ENCODE results near the genes CCDC160, ETDC and MMGT1.

DNA sequence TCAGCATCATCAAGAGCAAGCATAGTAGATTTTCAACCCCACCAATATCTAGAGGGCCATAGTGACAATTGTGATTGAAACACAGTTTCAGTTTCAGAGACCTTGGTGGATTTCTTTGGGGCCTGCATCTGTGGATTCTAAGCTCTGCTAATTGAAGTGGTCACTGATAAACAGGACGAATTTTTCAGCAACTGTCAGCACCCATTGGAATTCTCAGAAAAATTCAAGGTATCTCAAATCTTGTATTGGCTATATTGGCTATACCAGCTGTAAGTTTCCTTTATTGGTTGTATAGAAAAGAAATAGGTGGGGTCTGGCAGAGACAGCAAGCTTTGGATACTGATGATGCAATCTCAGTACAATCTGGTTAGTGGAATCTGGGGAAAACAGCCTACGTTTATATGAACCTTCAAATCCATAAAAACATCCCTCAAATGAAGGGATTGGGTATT, 76.3 kb upstream of the MBNL3 start:
- RAMPAGE, long total RNA = no peak
- RRBS = no CpG with 5 or more reads among the region's 2 CpGs

DNA sequence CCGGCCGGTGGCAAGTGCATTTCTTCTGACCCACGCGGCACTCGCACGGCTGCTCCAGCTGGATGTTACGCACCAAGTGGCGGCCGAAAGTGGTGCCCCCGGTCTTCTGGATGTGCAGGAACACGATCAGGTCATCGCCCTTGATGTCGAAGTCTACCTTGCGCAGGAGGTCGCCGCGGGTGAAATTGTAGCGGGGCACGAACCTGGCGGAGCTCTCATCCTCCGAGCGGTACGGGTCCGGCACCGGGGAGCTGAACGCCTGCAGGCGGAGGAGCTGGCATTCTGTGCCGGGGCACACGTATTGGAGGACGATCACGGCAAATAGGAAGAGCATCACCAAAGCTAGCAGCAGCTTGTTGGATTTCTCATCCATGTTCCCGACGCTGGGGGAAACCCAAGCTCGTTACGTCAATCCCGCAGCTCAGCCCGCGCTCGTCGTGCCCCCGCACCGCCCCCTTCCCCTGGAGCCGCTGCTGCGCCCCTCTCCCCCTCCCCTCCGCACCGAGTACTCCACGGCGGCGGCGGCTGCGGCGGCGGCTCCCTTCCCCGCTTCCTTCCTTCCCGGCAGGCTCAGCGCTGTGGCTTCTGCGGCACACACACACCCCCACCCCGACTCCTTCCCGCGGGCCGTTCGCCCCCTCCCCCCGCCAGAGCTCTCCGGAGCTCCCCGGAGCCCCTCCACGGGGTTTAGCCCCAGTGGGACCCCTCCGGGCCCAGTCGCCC, 1.3 kb downstream of the HS6ST2 start:
- RAMPAGE, long total RNA = no peak
- RRBS = 31% methylated on average over 18 of the region's 68 CpGs

DNA sequence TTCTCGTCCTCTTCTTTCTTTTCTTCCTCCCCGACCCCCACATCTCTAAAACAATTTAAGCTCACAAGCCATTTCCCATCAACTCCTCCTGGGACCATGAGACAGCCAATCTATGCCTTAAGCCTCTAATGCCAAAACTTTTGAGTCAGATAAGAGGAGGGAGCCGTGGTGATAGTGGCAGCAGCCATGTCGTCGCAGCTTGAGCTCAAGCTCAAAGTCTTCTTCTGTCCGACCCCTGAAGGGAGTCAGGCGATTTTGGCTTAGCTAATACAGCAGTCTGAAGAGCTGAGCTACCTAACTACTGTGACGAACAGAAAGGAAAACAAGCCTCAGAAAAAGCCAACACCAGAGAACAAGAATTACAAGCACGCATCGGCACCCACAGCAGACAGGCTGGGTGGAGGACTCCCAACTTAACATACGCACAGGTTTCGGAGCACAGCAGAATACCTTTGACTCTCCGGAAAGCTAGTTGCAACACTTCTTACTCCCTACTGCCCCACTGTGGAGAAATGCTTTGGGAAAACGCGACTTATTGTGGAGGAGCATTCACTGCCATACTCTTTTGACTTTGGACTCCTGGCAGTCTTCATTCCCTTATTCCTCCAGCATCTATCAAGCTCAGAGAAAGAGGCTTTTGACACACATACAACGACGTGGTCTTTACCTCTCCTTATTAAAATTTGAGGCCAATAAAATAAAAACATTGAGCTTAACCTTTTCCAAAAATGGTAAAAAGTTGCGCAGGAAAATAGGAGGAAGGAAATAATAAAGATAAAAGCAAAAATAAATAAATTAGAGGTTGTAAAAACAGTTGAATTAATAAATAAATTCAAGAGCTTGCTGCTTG, 41.2 kb upstream of the GPC3 start:
- RAMPAGE, long total RNA = no peak
- RRBS = no CpG with 5 or more reads among the region's 18 CpGs

GRCh38 chrX:134174891-134175279, 62.1 kb upstream of the CCDC160 start:
- RAMPAGE, long total RNA = no peak
- RRBS = 57% methylated on average over 1 of the region's 9 CpGs

DNA sequence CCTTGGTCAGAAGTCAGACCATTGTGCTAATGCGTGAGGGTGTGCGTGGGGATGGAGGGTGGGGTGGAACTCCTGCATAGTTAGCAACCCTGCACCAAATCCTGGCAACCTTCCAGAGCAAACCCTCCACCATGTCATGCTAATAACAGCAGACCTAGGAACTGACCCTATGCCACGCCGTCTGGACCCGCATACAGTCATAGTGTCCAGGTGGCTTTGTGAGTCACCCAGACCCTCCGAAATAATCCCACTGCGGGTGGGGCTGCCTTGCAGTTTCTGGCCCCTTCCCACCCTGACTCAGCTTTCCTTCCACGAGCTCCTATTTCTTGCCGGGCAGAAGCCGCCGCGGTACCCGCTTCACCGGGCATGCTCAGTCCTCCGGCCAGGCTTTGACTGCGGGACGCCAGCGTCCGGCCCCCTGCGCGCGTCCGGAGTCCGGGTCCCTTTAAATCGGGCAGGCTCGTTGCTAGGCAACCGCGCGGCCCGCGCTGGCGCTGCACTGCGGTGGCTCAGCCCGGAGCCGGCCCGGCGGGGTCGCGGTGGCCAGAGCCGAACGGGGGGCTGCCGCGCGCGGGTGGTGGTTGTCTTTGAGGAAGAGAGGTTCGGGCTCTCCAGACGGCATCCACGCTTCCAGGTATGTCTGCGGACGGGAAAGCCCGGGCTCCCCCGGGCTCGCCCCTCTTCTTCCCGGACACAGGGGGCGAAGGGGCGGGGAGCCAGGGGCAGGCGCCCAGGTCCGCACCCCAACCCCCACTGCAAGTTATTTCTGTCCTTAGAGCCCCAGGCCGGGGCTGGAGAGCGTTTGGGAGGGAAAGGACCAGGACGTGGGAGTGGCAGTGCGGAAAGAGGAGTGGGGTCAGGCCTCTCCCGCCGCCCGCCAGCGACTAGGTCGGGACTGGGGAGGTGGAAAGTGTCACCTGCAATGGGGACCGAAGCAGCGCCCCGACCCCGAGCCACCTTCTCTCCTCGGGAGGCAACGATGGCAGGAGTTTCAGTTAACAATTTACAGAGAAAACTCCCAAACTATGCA, at the start of gene CCDC160:
Gene CCDC160 (plus strand): TSS at position 473 of the 1,030 bp plus-strand sequence.
- RAMPAGE, long total RNA = no peak
- RRBS = 15% methylated on average over 12 of the region's 73 CpGs

GRCh38 chrX:134554582-134554950, 94.6 kb downstream of the HPRT1 start:
- RAMPAGE, long total RNA = no peak
- RRBS = no CpG with 5 or more reads among the region's 3 CpGs

DNA sequence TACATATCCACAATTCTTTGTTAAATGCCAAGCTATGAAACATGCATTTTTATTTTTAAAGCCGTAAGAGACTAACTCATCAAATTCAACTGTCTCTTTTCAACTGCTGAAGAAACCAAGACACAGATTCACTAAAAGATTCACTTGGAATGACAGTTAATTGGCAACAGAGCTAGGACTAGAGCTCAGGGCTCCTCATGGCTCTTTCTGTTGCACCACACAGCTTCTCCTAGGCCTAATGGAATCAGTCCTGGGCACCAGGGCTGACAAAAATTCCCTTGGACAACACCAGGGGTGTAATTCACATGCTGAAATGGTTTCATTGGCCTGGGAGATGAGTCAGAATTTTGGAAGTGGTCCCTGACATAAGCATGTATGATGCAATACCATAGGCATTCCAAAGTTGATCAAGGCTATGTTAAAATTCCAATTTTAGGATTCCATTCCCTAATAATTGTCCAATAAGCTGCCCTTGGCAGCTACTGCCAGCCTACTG, 54.4 kb downstream of the PLAC1 start:
- RAMPAGE, long total RNA = no peak
- RRBS = no CpG with 5 or more reads among the region's 1 CpG

DNA sequence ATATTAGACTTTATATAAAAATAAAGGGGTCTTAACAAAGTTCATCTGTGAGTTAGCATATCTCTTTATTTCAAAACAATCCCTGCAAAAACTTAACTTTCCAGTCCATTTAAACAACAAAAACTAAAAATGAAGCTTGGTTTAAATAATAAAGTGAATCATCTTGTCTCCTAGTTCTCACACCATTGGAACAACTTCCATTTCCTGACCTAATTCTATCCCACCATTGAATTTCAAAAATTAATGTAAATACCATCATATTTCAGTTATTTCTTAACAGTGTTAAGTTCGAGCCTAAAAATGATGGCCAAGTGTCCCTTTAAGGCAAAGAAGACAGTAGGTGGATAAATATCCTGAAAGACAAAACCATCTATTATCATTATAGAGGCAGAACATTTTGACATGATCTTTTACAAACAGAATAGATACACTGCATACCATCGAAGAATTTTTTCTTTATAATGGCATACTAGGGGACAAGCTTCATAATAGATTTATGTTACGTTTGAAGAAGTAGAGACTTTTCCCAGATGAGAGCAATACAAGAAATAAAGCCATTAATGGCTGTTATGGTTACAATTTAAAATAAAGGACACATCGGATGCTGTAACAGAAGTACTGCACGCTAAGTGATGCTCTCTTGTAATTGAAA, 27.1 kb downstream of the PABIR2 start:
- RAMPAGE, long total RNA = no peak
- RRBS = no CpG with 5 or more reads among the region's 5 CpGs

DNA sequence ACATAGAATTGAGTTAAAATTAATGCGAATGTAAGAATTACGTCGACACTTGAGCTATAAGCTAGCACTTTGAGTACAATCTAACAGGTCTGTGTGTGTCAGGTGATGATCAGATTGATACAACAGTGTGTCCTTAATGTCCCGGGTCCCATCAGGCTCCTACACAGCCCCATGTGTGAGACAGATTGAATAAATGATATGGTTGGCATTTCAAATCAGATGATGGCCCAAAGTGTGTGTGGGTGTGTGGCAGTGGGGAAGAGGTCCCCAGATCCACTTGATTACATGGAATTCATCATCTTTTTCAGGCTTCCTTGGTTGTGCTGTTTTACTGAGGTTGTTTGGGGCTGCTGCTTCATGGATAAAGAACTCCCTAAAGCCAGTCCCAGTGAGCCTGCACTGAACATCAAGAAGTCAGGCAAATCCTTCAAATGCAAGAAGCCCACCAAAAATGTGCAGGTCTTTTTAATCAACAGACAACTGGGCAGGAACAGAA, at the start of gene ETDC:
Gene ETDC (plus strand): TSS at position 358 of the 496 bp plus-strand sequence.
- RAMPAGE, long total RNA = no peak
- RRBS = no CpG with 5 or more reads among the region's 4 CpGs

- RAMPAGE, long total RNA = no peak
- RRBS = no CpG with 5 or more reads among the region's 3 CpGs
These were observed 8.0 kb downstream of the ETDC start for GRCh38 chrX:135317080-135317799.

GRCh38 chrX:135346840-135347547, 2.4 kb downstream of the ZNF449 start:
- RAMPAGE, long total RNA = no peak
- RRBS = no CpG with 5 or more reads among the region's 7 CpGs

DNA sequence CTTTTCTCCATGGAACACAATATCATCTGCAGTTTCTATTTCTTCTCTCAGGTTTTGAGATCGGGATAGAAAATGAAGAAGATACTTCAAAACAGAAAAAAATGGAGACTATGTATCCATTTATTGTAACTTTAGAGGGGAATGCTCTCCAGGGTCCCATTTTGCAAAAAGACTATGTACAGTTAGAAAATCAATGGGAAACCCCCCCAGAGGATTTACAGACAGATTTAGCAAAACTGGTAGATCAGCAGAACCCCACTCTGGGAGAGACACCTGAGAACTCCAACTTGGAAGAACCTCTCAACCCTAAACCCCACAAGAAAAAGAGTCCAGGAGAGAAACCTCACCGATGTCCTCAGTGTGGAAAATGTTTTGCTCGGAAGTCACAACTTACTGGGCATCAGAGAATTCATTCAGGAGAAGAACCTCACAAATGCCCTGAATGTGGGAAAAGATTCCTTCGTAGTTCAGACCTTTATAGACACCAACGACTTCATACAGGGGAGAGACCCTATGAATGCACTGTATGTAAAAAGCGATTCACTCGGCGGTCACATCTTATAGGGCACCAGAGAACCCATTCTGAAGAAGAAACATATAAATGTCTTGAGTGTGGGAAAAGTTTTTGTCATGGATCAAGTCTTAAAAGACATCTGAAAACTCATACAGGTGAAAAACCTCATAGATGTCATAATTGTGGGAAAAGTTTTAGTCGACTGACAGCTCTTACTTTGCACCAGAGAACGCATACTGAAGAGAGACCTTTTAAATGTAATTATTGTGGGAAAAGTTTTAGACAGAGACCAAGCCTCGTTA, 15.8 kb downstream of the ZNF449 start:
- RAMPAGE, long total RNA = no peak
- RRBS = no CpG with 5 or more reads among the region's 11 CpGs

DNA sequence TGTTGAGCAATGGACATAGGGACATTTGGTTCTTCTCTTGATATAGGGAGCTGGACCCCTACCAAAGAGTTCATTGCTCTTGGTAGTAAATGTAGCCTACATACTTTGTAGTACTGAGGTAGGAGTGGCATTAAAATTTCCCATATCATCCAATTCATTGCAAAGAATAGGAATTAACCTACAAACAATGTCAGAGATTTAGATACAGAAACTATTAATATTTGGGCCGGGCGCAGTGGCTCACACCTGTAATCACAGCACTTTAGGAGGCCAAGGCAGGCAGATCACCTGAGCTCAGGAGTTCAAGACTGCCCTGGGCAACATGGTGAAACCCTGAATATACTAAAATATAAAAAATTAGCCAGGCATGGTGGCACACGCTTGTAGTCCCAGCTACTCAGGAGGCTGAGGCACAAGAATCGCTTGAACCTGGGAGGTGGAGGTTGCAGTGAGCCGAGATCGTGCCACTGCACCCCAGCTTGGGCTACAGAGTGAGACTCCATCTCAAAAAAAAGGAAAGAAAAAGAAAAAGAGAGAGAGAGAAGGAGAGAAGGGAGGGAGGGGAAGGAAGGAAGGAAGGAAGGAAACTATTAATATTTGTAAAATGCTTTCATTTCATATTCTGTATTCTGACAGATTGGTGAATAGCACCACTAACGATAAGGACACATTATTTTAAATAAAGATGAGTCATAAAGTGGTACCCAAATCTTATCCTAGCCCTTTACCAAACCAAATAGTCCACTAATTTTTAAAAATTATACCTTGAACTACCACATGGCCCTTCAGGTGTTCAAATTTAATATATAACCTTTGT, 21.7 kb downstream of the INTS6L start:
- RAMPAGE, long total RNA = no peak
- RRBS = no CpG with 5 or more reads among the region's 7 CpGs

- RAMPAGE, long total RNA = no peak
- RRBS = no CpG with 5 or more reads among the region's 4 CpGs
These were observed 23.9 kb downstream of the INTS6L start for GRCh38 chrX:135544338-135544771.

- RAMPAGE, long total RNA = start-site peak on the minus strand at chrX:135973737-135973760, 43 and 36 reads in 2 replicates
- RRBS = 13% methylated on average over 22 of the region's 76 CpGs
These were observed at the start of gene MMGT1 for GRCh38 chrX:135973348-135974356. Gene MMGT1, minus strand, starts transcription at chrX:135973988.

DNA sequence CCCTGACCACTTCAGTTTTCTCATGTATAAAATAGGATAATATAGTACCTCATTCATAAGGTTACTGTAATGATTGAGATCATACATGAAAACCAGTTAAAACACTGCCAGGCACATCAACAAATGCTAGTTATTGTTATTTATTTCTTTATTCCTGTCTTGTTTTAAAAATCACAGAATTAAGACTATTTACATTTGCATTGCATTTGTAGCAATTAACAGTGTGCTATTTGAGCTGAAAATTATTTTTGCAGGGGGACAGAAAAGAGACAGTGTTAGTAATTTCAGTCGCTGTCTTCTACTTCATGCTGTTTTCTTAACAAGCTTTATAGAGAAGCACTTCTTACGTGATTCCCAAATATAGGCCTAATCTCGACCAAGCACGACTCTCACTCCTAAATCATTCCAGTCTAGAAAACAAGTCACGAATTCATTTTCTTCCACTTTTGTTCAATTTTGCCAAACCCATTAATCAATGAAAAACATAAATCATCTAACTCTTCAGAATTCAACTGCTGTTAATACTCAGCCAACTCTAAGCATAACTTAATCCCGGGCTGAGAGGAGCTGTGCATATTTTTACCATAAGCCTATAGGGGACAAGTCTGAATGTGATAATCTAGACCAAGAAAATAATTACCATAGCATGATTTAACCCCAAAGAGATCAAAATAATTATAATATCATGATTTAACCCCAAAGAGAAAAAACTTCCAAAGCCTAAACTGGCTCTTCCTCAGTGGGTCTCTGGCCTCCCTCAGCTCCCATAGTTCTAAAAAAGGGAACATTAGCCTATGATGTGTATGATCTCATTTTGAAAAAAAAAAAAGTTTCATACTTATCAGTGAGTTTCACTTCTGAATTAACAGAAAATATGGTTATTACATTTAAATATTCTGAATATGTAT, 70.4 kb upstream of the FHL1 start:
- RAMPAGE, long total RNA = no peak
- RRBS = no CpG with 5 or more reads among the region's 6 CpGs

GRCh38 chrX:136127073-136127569, 69.7 kb upstream of the FHL1 start:
- RAMPAGE, long total RNA = no peak
- RRBS = no CpG with 5 or more reads among the region's 5 CpGs

- RAMPAGE, long total RNA = no peak
- RRBS = no CpG with 5 or more reads among the region's 7 CpGs
These were observed 47.8 kb upstream of the FHL1 start for GRCh38 chrX:136149063-136149442.

- RAMPAGE, long total RNA = no peak
- RRBS = no CpG with 5 or more reads among the region's 11 CpGs
These were observed 2.3 kb downstream of the FHL1 start for GRCh38 chrX:136198813-136199873.

GRCh38 chrX:136204399-136205121, 7.7 kb downstream of the FHL1 start:
- RAMPAGE, long total RNA = no peak
- RRBS = no CpG with 5 or more reads among the region's 6 CpGs

All from hepatocyte (in vitro differentiated cells and primary cell).